Cardiac septum (tissue), 1 donor: ENCODE data around the gene HMHB1.

- PRO-cap = bidirectional peak, plus-strand start at chr5:142803678, minus-strand start at chr5:142803524
Observed at GRCh38 chr5:142803380-142804306, 33.5 kb downstream of the ARHGAP26 start.

DNA sequence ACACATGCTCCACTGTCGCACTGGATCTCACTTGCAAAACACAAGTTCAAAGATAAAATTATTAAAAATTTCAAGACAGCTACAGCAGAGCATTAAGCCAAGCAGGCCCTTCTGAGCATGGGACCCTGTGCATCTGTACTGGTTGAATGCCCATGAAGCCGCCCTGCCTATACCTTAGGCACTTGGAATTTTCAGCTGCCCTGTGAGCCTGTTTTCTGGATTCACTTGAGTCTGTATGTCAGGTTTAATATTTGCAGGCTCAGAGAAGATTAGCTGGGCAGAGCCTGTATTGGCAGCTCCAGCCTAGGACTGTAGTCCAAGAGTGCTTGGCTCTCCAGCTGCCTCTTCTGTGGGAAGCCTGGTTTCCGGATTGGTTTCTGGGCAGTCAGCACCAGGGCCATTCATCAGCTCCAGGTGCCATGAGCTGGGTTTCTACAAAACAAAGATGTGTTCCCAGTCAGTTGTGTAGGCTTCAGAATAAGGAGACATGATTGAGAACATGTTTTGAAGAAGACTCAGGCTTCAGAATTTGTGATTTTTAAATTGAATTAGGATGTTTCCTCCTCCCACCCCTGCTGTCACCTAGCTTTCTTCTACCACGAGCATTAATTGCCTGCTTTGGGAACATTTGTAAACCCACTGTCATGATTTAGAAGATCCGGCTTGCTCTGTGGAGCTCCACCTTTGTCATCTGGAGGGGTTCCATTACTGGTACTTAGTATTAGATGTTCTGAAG lies 90.1 kb downstream of the ARHGAP26 start:
- PRO-cap = no peak

DNA sequence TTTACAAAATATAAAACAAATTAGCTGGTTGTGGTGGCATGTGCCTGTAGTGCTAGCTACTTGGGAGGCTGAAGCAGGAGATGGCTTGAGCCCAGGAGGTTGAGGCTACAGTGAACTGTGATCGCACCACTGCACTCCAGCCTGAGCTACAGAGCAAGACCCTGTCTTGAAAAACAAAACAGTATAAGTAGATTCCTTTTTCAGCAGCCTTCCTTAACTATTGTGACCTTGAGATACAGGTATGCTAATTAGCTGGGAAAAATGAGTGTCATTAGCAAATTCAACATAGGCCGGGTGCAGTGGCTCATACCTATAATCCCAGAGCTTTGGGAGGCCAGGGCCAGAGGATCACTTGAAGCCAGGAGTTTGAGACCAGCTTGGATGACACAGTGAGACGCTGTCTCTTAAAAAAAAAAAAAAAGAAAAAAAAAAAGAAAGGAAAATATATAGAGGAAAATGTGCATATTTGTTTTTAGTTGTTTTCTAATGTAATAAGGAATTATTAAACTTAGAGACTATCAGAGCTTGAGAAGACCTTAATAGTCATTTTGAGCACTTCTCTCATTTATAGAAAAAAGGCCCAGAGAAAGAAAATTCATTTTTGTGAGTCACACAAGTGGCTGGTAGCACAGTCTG lies 188.4 kb downstream of the ARHGAP26 start:
- PRO-cap = no peak

DNA sequence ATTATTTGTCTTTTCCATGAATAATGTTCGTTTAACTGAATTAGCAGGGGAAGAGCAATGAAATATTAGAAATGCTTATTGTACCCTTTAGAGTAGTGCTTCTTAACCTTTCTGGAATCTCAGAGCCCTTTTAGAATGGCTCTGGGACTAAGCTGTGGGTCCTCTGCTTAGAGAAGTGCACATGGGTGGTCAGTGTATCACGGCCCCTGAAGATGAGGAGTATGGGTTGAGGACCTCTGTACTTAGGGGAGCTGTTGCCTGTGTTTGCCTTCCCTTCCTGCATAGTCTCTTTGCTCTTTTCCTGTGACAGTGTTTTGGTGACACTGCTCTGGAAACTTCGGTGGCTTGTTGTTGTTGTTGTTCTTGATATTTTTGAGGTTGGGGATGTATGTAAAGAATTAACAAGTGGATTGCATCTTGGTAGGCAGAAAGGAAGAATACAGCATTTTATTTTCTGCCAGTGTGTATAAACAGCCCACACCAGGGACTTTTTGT lies 199.4 kb downstream of the ARHGAP26 start:
- PRO-cap = no peak

DNA sequence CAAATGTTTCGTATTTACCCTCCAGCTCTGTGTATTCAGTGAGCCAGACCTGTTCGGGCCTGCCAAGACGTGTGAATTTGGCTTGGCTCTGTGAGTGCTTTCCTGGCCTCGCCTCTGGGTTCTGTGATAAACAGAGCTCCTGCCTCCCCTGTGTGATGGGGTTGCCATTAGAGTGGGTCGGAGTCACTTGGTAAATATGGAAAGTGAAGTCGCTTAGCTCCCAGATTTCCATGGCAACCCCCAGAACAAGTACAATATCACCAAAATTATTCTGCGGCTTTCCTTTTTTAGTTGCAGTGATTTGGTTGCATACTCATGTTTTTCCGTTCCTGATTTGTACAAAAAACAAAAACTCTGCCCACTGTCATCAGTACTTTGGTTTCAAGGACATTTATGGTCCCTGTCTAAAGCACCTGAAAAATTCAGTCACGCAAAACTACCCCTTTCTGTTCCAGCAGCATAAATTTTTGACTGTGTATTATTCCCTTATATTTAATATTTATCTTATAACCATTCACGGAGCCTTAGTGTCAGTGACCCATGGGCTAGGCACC lies 260.2 kb downstream of the NR3C1 start:
- PRO-cap = unidirectional peak, minus-strand start at position 125 of the sequence

GRCh38 chr5:143229515-143230848 lies 173.5 kb downstream of the NR3C1 start:
- PRO-cap = no peak

DNA sequence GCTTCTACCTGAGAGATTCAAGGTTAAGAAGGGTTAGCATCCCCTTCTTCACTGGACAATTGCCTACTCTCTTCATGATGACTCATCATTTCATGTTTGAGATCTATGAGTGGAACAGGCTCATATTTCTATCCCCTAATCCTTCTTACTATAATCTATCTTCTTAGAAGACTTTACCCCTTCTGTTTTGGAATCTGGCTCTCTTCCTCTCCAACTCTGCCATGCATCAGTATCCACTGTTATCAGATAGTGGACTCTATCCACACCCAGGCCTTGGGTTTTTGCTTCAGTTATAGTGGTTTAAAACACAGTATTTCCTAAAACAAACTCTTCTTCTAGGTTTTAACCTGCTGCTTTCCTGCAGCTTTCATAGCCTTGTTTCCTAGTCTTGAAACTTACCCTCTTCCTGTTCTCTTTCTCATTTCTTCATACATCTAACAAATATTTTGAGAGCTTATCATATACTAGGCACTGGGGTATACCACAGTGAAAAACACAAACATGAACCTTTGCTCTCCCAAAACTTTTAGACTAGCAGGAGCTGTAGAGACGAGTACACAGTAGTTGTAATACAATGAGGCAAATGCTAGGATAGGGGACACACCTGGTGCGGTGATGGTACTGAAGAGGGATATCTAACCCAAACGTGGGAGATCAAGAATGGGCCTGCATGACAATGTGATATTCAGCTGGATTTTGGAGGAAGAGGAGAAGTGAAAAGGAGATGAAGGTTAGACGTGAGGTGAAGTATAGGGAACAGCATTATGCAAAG lies 54.0 kb downstream of the NR3C1 start:
- PRO-cap = no peak

- PRO-cap = no peak
Observed at GRCh38 chr5:143394503-143395590, 8.6 kb downstream of the NR3C1 start.

DNA sequence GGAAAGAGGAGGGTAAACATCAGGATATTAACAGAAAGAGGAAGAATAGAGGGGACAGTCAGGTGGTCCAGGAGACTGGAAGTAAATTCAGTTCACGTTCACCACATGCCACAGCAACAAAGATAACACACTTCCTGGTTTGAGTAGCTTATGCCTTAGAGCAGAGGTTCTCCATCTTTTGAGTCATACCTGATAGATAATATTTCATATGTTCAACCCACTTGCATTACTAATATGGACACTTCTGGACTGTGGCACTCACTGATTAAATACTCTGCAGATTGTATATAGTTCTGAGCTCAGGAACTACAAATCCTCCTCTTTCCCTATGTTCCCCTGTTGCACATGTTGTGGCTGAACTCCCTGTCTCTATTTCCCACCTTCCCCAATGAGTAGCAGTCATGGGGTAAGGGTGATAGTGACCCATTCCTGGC lies 180.0 kb upstream of the NR3C1 start:
- PRO-cap = no peak

- PRO-cap = no peak
Observed at GRCh38 chr5:143635044-143635626, 176.8 kb upstream of the HMHB1 start.

- PRO-cap = no peak
Observed at GRCh38 chr5:143682043-143682732, 129.8 kb upstream of the HMHB1 start.

DNA sequence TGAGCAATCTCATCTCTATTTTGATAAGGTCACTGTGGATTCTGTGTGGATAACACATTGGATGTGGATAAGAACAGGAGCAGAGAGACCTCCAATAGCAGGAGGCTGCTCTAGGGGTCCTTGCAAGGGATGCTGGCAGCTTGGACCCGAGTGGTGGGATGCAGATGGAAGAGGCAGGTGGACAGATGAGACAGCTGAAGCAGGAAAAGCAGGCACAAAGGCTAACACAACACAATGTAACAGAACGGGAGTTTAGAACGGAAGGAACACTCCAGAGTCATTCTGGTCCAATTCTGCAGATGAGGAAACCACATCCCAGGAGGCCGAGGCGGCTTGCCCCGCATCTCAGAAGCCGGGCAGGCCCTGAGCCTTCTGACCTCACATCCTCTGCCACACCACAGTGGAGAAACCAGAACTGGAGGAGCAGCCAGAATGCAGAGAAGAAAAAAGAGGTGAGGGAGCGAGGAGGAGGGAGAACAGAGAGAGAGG lies at the start of gene HMHB1:
Gene HMHB1, plus strand, starts transcription at position 309 of the 489 bp plus-strand sequence.
- PRO-cap = no peak

DNA sequence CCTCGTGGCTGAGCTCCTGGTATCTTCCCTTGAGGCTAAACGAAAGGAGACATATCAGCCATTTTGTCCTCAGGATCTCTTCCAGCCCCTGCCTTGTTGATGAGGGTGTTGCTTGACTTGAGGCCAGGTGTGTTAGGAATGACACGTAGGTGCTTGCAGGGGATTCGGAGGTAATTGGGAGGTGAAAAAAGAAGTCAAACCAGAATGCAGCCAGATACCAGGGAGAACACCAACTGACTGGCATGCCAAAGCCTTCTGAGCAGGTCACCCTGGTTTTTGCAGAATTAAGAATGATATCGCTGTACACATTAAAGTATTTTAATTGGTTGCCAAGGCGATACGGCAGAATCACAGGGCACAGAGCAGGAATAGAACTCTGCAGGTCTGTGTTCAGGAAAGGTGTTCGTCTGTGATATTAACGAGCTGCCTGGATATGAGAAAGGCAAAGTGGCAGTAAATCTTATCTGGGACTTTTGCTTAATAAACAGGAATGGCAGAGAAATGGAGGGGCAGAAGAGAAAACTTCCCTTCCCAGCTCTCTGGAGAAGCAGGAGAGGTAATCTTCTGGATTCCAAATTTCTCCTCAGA lies 12.7 kb downstream of the SH3RF2 start:
- PRO-cap = no peak

GRCh38 chr5:146007219-146007768 lies 70.9 kb downstream of the SH3RF2 start:
- PRO-cap = no peak

DNA sequence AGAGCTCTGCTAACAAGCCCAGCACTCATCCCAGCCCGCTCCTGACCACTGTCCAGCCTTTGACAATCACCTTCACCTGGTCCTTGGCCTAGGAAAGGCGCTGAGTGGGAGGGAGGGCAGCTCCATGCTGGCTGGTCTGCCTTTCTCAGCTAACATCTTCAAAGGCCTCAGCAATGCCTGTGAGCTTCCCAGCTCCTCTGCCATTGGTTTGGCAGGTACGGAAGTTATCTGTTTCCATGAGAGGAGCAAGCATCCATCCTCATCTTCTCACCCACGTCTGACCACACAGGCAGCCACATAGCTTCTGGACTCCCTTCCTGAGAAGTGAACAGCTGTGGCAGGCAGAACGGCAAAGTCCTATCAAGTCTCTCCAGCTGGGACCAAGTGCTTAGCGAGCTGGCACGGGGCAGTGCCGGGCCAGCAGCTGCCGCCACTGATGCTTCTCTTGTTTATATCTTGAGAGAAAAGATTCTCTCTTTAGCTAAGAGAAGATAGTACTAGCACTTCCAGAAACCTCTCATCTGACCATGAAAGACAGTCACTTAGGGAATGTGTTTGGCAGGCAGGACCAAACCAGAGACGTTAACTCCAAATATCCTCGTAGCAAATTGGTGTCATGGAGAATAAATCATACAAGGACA lies 37.3 kb downstream of the PLAC8L1 start:
- PRO-cap = no peak

GRCh38 chr5:146448052-146448582 lies 984 bp downstream of the TCERG1 start:
- PRO-cap = no peak

DNA sequence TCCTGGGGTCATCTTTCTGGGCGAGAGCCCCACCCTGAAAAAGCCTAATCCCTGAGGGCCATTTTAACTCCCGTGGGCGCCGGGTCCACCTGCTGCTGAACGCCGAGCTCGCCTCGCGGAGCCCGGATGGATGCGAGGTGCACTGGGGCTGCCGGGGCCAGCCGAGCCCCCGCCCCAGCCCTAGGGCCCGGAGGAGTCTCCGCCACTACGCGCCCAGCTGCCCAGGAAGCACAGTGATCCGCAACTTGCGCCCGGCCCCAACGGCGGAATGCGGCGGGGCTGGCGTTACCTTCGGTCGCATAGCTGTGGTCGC lies 888 bp downstream of the PPP2R2B start:
- PRO-cap = no peak

DNA sequence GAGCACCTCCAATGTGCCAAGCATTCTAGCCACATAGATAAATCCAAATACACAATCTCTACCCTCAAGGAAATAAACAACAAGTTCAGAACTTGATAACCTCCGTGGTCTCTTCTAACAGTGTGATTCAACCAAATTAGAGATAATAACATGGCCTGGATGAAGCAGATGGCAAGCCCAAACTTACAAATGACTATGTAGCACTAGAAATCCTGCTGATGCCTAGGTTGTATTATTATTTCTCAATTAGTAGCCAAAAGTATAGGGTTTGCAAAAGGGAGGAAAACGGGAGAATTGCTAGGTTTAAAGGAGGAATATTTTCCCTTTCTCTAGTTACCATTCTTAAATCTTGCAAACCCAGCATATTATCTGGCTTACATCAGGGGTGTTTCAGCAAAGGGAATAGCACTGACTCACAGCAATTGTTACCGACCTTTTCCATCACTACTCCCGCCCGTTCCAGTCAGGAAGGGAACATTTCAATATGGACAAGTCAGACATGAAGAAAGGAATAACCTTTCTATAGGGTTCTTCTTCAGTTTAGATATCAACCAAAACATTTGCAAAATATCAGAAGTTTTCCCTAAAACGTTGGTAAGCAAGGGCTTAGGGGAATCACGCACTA lies 2.3 kb downstream of the DPYSL3 start:
- PRO-cap = unidirectional peak, plus-strand start at position 482 of the sequence

DNA sequence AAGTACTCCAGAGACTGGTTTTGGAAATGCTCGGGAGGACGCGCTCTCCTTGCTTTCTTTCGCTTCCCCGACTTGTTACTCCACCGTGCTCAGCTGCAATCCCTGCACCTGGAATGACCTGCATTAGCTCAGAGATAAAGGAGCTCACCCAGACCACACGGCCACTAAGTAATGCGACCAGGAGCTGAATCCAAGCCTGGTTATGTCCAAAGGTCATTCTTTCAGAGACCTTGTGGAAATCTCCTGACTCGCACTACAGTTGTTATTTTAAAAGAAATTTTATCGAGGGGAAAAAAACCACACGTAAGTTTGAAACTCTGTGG lies 135.3 kb upstream of the DPYSL3 start:
- PRO-cap = no peak

- PRO-cap = no peak
Observed at GRCh38 chr5:147659396-147659777, 123.1 kb downstream of the JAKMIP2 start.